ENCODE measurements around a stretch of chr9.

- PRO-cap = no peak
These were observed 25.5 kb upstream of the KLF9 start for GRCh38 chr9:70439932-70440477.

DNA sequence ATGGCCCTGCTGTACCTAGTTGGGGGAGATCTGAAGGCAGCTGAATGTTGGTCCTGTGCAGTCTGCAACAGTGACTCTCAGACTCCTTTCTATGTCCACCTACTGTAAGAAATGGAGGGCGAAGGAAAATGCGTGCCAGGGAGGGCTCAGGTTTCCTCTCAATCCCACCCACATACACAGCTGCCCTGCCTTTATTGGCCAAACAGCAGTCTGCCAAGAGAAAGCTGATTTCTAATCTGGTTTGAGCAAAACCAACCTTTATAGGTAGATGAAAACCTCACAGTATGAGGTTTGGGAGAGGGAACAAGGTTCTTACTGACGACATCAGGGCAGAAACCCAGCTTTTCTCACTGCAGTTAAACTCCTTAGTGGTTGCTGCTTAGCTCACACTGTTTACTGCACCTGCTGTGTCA is 152.2 kb upstream of the KLF9 start:
- PRO-cap = no peak

DNA sequence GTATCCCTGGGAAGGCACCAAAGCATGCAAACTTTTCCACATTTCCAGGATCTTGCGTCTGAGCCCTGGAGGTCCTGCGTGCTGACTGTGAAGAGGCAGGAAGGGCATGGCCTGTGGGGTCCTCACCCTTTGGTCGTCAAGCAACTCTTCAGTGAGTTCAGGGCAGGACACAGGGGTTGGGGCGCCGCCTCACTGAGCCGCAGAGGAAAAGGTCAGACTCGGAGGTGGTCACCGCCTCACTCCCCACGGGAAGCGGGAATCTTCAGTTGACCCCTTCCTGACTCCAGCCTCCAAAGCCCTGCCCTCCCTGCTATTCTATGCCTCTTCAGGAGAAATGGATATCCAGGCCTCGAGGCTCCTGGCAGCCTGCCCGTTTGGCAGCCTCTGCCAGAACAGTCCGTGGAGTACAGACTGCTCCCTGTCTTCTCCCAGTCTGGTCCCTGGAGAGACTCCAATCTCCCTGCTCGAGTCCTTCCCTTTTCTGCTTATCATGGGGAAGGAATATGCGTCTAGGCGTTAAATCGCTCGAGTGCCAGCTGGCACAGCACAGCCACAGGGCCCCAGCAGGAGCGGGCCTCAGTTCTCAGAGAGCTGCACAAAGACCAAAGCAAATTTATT is 187.0 kb upstream of the KLF9 start:
- PRO-cap = no peak

GRCh38 chr9:71249782-71250097 is 128.3 kb upstream of the TRPM3 start:
- PRO-cap = no peak

- PRO-cap = no peak
These were observed 82.4 kb downstream of the CEMIP2 start for GRCh38 chr9:71685606-71686596.

DNA sequence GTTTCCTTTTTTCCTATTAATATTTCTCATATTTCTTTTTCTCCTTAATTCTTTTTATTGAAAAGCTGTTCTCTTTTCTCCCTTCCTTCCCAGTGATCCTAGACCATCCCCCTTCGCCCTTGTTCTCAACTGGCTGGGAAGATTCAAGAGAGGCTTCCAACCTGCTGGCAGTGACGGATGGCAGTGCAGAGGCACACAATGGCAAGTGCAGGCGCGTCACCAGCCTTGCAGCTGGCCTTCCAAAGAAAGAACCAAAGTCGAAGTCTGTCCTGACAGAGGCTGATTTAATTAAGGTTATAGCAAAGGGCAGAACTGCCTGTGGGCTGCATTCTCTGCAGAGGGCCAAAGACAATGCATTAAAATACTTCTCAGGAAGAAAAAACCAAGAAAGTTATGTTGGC is 7.4 kb downstream of the CEMIP2 start:
- PRO-cap = no peak

GRCh38 chr9:71794753-71795001 is 26.4 kb upstream of the CEMIP2 start:
- PRO-cap = unidirectional peak, plus-strand start at chr9:71794826

GRCh38 chr9:72349779-72350216 is 15.2 kb downstream of the ZFAND5 start:
- PRO-cap = no peak

DNA sequence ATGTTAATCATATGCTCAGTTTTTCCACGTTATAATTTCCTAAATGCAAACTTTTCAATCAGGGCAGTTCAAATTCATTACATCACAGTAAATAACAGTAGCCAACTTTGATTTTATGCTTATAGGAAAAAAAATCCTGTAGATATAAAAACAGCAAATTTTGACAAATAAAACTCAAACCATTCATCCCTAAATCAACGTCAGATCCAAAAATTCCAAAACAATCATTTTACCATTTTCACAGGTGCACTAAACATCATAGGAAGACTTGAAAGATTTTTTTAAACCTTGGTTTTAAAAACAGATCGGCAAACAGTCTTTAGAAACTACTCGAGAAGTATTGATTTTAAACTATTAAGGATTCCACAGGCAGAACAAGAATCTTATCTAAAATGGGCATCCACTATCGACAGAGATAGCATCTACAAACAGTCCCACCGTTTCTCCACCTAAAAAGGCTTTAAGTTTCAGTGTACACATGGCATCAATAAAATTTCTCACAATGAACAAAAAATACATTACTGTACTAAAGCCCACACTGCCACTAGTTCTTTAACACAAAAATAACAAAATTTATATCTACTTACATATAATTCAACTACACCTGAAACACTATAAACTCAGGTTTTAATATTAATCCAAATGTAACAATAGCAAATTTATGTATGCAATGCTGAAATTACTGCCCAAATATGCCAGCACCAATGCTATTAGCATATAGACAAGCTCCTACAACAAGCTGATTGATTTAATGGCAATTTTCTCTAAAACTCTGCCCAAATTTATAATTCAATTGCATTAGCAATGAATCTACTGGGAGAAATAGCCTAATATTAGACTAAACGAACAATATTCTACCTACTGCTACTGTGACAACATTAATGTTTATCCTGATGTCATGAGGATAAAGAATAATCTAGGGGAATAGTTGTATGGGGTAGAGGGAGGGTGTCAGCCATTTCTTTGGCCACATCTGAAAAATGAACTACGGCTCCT is 7.3 kb downstream of the ZFAND5 start:
- PRO-cap = no peak

GRCh38 chr9:72361257-72361855 is 3.7 kb downstream of the ZFAND5 start:
- PRO-cap = no peak

DNA sequence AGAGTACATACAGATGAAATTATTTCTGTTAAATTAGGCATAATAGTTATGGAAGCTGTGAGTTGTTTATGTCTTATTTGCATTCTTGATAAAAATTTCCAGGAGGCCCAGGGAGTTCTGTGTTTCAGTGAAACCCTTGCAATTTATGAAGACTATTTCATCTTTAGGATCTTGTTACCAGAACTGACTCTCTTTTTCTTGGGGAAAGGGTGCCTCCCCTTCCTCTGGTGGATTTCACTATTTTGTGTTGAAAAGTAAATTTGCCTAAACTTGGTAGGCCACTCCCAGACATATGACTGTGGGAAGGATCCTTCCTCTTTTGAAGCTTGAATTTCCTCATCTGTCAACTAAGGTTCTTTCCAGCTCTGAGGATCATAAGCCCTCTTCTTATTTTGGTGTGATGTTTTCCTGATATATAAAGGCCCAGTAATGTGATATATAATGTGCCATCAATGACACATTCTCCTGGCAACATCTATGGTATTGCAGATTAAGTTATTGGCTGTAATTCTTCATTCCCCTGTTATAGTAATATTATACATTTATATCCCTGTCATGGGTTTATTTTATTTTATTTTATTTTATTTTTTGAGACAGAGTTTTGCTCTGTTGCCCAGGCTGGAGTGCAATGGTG is 59.1 kb upstream of the ZFAND5 start:
- PRO-cap = no peak

- PRO-cap = no peak
These were observed 36.3 kb downstream of the TMC1 start for GRCh38 chr9:72557693-72558193.

GRCh38 chr9:72984972-72985537 is 32.2 kb upstream of the ALDH1A1 start:
- PRO-cap = no peak

GRCh38 chr9:73022862-73023387 is 70.1 kb upstream of the ALDH1A1 start:
- PRO-cap = no peak

DNA sequence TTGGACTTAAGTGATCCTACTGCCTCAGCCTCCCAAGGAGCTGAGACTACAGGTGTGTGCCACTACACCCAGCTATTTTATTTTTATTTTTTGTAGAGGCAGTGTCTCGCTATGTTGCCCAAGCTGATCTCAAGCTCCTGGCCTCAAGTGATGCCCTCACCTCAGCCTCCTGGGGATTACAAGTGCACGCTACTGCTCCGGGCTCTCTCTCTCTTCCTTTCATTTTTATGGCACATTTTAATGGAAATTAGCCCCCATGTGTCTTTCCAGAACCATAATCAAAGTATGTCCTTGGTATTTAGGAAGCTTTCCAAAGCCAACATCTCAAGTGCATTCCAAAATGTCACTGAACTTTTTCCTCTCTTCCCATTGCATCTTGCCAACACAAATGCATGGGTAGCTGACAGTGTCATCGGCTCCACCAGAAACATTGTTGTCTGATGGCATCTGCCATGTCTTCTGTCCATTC is 90.6 kb upstream of the ANXA1 start:
- PRO-cap = unidirectional peak, minus-strand start at position 211 of the sequence

GRCh38 chr9:73158280-73159172 is 6.9 kb downstream of the ANXA1 start:
- PRO-cap = no peak

DNA sequence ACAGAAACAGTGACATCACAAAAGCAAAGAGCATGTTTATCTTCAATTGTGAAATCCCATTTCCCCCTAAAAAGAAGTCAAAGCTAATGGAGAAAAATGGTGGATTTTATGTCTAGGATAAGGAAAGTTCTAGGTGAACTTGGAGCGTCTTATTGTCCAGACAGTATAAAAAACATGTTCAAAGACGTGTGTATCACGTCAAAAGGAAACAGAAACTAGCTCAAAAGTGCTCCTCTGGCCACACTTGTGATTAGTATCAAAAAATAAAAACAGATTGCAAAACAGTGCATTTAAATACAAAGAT is 568.9 kb downstream of the ANXA1 start:
- PRO-cap = no peak

- PRO-cap = unidirectional peak, minus-strand start at chr9:74499032
These were observed 1.7 kb downstream of the RORB start for GRCh38 chr9:74498883-74499244.

GRCh38 chr9:74642366-74642855 is 145.3 kb downstream of the RORB start:
- PRO-cap = no peak

DNA sequence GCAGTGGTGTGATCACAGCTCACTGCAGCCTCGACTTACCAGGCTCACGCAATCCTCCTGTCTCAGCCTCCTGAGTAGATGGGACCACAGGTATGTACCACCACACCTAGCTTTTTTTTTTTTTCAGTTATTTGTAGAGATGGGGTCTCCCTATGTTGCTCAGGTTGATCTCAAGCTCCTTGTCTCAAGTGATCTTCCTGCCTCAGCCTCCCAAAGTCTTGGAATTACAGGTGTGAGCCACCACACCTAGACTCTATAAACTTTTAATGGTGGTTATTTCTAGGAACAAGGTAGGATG is 65.5 kb downstream of the TRPM6 start:
- PRO-cap = no peak

Measured in parotid gland (tissue), 1 donor.